SEM (cell line): ENCODE measurements around the genes PLXDC1, PPP1R1B and GRB7.

- PRO-cap: no peak
Observed at GRCh38 chr17:38890186-38890814, 20.4 kb downstream of the LASP1 start.

GRCh38 chr17:38896091-38897005, 26.5 kb downstream of the LASP1 start:
- PRO-cap: no peak

- PRO-cap: no peak
Observed at GRCh38 chr17:38897006-38897720, 27.3 kb downstream of the LASP1 start.

DNA sequence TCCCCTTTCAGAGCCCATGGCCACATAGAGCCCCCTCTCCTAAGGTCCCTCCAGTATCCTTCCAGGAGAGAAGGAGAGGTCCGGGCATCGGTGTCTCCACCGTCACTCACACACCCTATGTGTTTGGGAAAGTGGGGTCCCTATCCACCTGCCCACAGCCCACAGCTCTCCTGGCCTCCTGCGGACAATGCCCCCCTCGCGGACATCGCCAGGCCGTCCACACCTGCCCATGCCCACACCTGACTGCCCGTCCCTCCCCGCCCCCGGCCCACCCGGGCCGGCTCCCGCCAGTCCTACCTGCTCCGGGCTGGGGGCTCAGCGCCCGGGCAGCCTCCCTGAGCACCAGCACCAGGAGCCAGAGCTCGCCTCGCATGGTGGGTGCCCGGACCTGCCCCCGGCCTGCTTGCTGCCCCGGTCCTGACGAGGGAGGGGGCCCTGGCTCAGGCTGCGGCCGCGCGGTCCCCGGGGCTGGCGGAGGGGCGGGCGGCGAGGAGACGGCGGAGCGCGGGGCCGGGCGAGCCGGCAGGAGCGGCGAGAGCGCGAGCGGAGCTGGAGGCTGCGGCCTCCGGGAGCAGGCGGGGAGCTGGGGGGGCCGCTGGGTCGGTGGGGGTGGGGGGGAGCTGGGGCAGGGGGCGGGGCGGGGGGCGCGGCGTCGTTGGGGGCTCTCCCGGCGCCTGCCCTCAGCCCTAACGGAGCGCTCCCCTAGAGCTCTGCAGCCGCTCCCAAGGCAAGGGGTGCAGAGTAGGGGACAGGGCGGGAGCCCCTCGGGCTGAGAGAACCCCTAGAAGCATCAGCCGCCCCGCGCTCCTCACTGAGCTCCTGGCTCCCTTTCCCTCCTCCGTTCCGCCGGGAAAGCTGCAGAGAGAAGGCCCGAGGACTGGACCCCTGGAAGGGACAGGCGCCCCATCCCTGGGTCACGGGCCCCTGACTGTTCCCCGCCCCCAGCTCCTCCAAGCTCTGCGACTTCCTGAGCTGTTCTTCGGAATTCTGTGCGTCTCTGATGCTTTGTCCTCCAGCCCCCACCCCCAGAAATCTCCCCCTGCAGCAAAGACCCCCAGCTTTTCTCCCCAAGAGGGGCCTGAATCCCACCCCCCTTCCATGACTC, at the start of gene PLXDC1:
TSS of gene PLXDC1 (minus strand) at position 573 of the 1,105 bp plus-strand sequence.
- PRO-cap: no peak

- PRO-cap: no peak
Observed at GRCh38 chr17:39206511-39206821, 6.4 kb downstream of the RPL19 start.

DNA sequence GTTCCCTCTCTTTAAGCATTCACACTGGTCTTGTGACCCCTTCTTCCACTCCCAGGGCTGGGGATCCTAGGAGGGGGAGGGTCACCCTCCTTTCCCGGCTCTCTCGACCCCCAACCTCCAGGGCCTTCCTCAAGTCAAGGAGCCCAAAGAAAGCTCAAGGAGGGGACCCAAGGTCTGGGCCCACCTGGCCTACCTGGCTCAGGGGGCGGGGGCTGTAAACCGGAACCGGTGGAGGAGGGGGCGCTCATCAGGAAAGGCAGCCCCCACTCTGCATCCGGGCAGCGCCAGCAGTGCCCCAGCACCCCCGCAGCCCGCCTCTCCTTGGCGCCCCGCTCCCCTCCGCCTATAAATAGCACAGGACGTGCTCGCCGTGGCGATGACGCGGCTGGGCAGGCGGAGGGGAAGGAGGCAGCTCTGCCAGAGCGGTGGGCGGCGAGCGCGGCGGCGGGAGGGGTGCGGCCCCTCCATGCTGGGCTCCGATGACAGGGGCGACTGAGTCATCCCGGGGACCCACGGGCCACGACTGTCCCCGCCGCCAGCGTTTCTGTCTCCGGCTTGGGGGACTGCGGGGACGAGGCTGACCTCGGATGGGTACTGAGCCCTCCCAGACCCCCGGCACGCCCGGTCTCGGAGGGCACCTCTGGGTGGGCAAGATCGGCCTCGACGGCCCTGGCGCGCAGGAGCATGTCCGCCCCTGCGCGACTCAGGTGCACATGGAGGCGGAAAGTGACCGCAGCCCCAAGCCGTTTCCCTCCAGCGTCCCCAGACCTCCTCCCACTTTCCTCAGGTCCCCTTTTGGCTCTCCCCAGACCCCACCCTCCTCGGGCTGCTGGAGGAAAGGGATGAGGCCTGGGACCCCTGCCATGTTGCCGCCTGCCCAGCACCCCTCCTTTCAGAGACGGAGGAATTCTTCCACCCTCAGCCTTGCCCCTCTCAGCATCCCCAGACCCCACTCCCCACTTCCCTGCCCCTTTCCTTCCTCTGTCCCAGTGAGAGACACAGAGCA, 9.7 kb downstream of the RPL19 start:
- PRO-cap: bidirectional peak, plus-strand start at position 376 of the sequence, minus-strand start at position 323 of the sequence

GRCh38 chr17:39517101-39517697, 55.9 kb downstream of the CDK12 start:
- PRO-cap: no peak

- PRO-cap: no peak
Observed at GRCh38 chr17:39564052-39564877, 43.5 kb downstream of the NEUROD2 start.

- PRO-cap: no peak
Observed at GRCh38 chr17:39623151-39623998, 3.4 kb upstream of the PPP1R1B start.

GRCh38 chr17:39625823-39626528, 776 bp upstream of the PPP1R1B start:
- PRO-cap: no peak

DNA sequence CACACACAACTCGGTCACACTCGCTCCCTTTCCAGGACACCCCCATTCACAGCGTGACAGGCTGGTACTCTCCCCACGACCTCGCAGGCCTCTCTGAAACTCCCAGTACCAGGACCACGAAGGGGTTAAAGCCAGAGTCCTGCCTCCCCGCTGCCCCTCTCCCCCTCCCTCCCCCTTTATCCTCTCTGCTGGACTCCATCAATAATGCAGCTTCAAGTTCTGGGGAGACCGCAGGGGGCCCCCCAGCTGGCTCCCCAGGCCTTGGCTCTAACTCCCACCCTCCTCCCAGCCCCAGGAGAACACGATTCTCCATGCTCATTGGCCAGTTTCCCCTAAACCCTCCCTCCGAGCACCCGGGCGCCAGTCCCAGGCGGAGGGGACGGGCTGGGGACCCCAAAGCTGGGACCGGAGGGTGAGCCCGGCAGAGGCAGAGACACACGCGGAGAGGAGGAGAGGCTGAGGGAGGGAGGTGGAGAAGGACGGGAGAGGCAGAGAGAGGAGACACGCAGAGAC, at the start of gene PPP1R1B:
TSS of gene PPP1R1B (plus strand) at position 424 of the 513 bp plus-strand sequence.
- PRO-cap: no peak

DNA sequence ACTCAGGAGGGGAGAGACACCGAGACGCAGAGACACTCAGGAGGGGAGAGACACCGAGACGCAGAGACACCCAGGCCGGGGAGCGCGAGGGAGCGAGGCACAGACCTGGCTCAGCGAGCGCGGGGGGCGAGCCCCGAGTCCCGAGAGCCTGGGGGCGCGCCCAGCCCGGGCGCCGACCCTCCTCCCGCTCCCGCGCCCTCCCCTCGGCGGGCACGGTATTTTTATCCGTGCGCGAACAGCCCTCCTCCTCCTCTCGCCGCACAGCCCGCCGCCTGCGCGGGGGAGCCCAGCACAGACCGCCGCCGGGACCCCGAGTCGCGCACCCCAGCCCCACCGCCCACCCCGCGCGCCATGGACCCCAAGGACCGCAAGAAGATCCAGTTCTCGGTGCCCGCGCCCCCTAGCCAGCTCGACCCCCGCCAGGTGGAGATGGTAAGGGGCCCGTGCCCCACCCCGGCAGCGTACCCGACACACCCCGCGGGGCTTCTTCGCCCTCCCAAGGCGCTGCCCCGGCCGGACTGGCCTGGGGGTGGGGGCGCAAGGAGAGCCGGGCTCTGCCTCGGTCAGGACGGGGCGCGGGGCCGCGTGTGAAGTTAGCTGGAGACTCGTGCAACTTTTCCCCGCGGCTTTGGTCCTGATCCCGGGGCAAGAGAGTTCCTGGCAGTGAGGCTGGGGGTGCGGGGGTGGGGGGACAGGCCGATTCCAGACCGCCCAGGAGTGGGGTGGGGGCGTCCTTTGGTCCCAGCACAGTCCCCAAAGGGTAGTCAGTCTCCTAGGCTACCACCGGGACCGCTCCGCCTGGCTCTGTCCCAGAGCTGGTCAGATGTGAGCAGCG, 507 bp downstream of the PPP1R1B start:
- PRO-cap: no peak

DNA sequence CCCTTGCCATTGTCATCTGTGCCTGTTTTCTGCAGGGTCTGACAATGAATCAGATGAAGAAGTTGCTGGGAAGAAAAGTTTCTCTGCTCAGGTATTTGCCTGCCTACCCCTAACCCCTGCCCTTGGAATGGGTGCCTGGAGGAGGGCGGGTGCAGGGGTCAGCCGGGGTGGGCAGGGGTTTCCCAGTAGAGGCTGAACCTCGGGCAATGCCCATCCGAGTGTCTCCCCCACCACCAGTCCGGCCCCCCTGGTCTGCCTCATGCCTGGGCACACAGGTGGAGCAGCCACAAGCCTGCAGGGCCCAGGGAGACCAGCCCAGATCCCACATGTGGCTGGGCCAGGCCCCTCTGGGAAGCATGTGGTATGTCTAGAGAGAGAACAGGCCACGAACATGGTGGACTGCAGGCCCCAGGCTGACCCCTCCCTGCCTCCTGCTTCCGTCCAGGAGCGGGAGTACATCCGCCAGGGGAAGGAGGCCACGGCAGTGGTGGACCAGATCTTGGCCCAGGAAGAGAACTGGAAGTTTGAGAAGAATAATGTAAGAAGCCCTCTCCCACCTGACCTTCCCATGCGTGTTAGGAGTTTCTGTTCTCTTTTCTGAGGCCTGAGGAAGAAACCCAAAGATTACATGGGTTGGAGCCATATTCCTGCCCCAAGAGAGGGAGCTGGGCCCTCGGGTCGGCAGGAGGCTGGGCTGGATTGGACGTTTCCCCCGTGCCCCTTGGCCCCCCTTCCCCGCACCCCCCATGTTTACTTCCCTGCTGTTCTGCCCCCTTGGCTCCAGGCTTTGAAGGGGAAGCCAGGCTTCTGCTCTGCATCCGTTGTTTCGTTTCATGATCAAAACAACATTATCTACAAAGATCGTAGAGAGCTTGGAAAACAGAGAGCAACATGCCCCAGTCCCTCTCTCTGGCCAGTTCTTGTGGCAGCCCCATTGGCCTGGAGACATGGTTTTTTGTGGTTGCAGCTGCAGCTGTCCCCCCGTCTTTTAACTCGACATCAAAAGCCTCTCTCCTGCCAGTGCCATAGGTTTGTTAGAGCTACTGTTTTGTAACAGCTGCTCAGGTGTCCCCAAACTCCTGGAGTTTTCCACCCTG, 5.8 kb upstream of the TCAP start:
- PRO-cap: bidirectional peak, plus-strand start at position 655 of the sequence, minus-strand start at position 518 of the sequence

- PRO-cap: no peak
Observed at GRCh38 chr17:39712247-39712783, 12.5 kb downstream of the ERBB2 start.

DNA sequence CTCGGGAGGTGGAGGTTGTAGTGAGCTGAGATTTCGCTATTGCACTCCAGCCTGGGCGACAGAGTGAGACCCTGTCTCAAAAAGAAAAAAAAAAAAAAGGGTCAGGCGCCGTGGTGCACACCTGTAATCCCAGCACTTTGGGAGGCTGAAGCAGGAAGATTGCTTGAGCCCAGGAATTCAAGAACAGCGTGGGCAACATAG, 13.7 kb downstream of the ERBB2 start:
- PRO-cap: no peak

DNA sequence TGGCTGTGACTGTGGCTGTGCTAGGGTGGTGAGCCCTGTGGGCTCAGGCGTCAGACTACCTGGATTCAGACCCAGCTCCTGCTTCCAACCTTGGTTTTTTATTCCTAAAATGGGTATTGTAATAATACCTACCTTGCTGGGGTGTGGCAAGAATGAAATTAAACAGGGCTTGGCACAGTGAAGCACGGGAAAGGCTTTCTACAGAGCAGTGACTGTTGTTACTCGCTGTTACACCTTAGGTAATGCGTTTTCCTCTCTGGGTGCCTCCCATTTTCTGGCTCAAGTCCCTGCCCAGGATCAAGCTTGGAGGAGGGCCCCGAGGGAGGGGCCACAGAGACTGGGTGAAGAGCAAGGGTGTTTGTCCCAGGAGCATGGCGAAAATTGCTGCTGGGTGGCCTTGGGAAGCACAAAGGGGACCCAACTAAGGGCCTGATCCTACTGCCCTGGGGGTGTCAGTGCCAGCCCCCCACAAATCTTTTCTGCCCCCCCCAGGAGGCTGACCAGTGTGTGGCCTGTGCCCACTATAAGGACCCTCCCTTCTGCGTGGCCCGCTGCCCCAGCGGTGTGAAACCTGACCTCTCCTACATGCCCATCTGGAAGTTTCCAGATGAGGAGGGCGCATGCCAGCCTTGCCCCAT, 13.4 kb downstream of the MIEN1 start:
- PRO-cap: no peak

DNA sequence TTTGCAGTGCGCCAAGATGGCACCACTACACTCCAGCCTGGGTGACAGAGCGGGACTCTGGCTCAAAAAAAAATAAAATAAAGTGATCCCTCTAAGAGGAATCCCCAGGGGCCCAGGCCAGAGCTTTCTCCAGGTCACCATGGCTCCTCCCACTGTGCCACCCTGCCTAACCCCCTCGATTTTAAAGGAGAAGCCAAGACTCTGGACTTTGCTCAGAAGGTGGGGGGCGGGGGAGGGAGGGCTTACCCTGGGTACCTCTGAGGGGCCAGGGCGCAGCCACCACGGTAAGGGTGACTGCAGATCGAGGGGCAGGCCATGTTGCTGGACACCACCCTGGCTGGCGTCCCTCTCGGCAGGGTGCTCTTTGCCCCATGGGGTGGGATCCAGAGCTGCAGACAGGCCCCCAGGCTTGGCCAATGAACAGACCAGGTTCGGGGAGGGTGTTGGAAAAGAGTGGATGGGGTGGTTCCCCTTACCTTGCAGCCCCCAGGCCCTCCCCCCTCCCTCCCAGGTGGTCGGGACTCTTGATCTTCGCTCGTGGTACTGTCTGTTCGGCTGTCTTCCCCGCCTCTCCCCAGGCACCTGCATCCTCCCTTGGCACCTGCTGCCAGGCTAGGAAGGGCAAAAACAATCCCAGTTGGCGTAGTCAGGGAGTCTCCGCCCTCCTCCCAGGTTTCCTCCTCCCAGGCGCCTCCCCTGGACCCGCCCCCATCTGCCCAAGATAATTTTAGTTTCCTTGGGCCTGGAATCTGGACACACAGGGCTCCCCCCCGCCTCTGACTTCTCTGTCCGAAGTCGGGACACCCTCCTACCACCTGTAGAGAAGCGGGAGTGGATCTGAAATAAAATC, at the start of gene GRB7:
TSS of gene GRB7 (plus strand) at position 730 of the 850 bp plus-strand sequence.
- PRO-cap: no peak

DNA sequence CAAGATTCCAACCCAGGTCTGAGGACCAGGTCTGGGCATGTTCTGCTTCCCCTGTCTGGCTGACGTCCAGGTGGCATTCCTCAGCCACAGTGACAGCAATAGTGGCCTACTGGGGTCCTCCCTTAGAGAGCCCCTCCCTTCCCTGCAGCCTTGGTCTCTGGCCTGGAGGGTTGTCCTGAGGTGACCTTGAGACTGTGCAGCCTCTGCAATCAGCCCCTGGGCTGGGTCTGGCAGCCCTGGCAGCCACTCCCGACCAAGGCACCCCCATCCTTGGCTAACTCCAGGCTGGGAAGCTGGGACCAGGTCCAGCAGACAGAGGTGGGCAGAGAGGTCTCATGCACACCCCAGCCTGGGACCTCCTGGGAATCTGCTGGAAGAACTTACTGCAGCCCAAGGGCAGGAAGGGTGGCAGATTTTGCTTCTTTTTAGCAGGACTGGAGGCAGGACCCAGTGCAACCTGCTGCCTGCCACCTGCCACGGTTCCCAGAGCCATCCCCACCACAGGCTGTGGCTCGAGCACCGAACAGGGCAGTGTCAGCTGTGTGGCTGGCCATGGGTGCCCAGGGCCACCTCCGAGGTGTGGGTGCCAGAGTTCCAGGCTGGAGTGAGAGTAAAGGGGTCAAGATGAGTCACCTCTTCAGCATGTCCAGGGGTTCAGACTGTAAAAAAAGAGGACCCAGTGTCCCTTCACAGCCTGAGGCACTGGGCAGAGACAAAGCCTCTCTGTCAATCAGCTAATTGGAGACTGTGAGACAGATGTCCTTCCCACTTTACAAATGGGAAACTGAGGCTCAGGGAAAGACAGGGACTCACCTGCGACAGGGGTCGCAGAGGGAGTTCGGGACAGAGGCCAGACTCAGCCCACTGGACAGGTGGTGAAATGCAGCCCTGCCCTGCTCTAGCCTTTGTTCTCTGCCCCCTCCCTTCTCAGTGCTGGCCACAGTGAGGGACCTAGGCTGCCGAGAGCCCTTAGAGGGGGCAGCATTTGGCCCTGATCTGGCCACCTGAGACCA, 12.7 kb downstream of the GRB7 start:
- PRO-cap: no peak

DNA sequence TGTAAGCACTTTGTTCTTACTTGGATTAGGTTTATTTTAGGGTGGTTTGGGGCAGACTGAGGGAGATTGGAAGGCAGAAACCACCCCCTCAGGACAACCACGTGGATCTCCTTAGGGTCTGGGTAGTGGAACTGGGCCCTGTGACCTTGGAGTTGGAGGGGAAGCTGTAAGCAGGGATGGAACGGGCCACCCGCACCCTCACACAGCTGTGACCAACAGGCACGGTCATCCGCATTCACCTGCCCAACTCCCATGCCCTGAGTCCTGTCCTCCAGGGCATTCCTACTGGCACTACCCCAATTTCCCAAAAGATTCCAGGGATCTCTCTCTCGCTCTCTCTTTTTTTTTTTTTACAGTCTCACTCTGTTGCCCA, 15.4 kb downstream of the GRB7 start:
- PRO-cap: no peak

DNA sequence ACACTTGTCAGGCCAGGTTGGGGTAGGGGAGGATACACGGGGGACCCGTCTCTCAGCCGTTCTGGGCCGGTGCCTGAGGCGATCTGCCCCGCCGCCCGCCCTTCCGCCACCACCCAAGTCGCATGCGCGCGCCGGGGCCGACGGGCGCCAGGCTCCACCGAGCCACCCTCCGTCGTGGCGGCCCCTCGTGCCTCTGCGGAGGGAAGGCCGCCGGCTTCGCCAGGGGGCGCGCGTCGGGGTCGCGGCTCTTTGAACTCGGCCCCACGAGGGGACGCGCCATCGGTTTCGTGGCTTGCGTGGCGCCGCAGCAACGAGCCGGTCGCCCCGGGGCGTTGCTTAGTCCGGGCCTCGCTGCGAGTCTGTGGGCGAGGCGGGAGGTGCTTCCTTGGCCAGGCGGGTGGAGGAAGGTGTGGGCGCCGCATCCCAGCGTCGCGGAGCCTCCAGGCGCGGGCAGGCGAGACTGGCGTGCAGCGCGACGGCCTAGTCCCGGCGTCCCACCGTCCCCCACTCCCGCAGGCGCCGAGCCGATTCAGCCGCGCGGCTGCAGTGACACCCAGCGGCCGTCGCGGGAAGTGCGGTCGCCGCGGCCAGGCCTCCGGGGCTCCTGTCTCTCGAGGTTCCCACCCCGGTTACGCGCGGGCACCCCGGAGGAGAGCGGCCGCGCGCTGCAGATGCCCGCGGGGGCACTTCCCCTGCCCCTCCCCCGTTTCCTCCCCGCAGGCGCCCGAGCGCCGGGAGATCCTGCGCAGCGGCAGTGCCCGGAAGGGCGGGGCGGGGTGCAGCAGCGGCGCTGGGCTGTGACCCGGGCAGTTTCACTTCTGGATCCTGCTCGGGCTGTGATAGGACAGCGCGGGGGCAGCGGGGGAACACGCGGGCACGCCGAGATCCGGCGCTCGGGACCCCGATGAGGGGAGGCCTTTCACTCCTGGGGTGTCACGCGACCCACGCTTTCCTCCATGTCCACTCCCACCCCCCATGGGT, 16.4 kb downstream of the GRB7 start:
- PRO-cap: bidirectional peak, plus-strand start outside the sequence, minus-strand start at position 85 of the sequence; bidirectional peak, plus-strand start at position 150 of the sequence, minus-strand start at position 195 of the sequence; bidirectional peak, plus-strand start at position 885 of the sequence, minus-strand start at position 509 of the sequence